ENCODE measurements around a stretch of chr14.

DNA sequence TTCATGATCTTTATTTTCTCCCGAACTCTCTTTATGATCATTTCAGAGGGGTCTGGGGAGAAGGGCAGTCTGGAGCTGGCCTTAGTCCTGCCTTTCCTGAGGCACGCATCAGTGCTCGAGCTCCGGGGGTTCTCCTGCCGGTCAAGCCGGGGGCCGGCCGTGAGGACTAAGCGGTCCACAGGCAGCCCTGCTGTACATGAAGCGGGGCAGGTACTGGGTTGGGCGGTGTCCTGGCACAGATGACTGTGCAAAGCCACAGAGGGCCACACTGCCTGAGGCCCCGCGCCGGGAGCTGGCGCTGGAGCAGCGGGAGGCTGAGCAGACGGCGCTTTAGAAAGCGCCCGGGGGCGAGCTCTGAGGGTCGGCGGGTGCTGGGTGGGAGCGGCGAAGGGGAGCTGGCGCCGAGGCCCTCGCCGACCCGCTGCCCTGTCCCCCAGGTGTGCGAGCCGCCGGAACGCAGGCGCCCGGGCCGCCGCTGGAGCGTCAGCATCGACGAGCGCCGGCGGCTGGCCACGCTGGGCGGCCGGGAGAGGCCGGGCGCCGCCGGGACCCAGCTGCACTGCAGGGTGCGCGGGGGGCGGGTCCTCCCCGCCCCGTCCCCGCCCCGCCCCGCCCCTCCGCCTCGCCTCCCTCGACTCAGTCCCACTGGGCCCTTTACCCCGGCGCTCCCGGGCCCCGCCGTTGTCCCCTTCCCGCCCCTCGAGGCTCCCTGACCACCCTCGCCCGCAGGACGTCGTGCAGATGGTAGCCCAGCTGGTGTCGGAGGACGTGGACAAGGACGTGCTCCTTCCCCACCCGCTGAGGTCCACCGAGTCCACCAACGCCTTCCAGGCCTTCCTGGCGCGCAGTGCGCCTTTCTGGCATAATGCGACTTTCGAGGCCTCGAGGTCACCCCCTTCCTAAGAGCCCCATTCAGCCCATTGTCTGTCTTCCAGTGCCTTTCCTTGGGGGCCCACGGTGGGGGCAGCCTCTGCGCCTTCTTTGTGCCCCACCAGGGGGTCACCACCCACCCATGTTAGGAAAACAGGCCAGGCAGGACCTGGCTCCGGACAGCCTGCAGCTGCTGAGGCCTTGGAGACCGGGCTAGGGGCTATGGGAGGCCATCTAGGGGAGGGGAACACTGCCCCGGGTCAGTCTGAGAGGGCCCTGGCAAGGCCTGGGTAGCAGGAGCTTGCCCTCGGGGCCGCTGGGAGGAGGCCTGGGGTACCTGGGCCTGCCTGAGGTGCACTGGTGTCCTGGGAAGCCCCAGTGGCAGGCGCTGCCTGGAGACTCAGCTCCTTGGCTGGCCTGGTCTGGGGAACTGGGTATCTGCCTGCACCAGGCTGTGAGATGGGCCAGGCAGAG, 8.2 kb upstream of the MTA1 start:
- RAMPAGE, long total RNA: no peak
- RRBS: 6% methylated on average over 23 of the region's 93 CpGs

- RAMPAGE, long total RNA: no peak
- RRBS: 87% methylated on average over 8 of the region's 23 CpGs
These were observed 9.0 kb upstream of the CRIP2 start for GRCh38 chr14:105465506-105466226.

DNA sequence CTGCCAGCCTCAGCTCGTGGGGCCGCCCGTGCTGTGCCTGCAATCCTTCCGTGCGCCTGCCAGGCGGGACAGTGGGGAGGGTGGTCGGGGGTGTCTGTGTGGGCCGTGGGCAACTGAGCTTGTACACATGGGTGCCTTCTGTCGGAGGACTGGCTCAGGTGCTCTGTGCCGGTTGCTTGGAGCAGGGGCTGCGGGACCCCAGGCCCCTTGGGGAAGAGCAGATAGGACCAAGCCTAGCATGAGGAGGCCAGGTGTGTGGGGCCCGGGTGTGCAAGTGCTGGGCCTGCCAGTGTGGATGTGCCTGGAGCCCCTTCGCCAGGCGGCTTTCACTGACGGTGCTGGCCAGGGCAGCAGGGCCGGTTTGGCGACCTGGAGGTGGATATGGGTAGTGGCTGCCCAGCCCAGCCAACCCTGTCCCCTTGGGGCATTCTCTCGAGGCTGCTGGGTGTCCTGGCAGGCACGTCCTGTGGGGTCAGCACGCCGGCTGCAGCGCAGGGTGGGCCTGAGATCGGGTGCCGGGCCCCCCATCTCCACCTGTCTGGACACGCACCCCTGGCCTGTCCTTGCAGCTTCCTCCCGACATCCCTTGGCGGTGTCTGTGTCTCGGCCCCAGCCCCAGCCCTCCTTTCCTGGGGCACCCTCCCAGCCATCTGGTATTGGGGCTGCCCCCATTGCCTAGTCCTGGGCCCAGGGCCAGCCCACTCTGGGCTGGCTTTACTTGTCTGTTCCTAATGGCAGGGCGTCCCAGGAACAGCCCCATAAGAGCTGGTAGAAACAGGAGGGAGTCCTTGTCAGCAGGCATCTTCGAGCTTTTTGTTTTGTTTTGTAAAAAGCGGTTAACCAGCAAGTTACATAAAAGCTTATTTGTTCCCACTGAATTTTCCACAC, 7.3 kb upstream of the CRIP2 start:
- RAMPAGE, long total RNA: no peak
- RRBS: 88% methylated on average over 5 of the region's 31 CpGs

DNA sequence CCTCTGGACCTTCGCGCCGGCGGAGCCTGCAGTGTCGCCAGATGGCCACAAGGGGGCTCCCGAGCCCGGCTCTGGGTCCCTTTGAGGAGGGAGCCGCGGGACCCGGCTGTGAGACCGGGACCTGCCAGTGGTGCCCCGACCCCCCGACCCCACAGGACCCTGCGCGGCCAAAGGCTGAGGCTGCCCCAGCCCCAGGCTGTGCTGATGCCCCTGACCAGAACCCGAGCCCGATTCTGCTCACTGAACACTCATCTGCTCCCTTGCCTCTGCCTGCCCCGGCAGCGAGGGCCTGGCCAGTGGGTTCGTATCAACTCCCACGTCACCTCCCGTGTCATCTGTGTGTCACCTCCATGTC, 11.6 kb downstream of the TMEM121 start:
- RAMPAGE, long total RNA: no peak
- RRBS: 3% methylated on average over 5 of the region's 22 CpGs

DNA sequence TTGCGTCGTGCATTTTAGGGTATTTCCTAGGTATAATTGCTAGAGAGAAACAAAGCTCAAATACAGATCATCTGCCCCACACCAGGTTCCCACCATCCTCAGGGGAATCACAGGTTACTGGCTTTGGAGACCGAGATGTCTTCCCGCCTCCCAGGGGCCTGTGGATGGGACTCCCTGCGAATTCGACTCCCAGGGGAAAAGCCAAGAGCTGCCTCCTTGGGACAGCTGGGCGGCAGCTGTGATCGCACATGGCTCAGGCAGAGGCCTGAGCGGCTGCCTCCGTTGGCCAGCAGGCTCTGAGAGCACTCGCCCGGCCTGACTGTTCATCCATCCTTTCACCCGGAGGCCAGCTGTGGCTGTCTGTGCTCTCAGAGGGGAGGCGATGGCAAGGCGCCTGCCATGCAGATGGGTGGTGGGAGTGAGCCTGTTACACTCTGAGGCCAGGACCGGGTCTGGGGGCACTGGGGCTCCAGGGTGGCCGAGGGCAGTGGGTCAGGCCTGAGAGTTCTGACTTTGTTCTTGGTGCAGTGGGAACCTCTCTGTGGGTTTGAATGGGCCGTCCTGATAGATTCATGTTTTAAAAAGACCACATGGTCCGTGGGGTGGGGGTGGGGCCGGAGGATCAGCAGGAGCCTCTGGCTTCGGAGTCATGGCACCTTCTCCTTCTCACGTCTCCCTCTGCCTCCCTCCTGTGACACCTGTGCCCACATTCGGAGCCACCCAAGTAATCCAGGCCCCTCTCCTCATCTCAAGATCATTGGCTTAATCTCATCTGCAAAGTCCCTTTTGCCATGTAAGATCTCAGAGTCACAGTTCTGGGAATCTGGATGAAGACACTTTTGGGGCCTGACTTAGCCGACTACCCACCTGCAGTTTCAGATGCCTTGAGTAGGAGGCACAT, 292.4 kb downstream of the TMEM121 start:
- RAMPAGE, long total RNA: no peak
- RRBS: 71% methylated on average over 1 of the region's 24 CpGs

GRCh38 chr14:105854833-105855321, 328.5 kb downstream of the TMEM121 start:
- RAMPAGE, long total RNA: no peak
- RRBS: 76% methylated on average over 5 of the region's 15 CpGs

DNA sequence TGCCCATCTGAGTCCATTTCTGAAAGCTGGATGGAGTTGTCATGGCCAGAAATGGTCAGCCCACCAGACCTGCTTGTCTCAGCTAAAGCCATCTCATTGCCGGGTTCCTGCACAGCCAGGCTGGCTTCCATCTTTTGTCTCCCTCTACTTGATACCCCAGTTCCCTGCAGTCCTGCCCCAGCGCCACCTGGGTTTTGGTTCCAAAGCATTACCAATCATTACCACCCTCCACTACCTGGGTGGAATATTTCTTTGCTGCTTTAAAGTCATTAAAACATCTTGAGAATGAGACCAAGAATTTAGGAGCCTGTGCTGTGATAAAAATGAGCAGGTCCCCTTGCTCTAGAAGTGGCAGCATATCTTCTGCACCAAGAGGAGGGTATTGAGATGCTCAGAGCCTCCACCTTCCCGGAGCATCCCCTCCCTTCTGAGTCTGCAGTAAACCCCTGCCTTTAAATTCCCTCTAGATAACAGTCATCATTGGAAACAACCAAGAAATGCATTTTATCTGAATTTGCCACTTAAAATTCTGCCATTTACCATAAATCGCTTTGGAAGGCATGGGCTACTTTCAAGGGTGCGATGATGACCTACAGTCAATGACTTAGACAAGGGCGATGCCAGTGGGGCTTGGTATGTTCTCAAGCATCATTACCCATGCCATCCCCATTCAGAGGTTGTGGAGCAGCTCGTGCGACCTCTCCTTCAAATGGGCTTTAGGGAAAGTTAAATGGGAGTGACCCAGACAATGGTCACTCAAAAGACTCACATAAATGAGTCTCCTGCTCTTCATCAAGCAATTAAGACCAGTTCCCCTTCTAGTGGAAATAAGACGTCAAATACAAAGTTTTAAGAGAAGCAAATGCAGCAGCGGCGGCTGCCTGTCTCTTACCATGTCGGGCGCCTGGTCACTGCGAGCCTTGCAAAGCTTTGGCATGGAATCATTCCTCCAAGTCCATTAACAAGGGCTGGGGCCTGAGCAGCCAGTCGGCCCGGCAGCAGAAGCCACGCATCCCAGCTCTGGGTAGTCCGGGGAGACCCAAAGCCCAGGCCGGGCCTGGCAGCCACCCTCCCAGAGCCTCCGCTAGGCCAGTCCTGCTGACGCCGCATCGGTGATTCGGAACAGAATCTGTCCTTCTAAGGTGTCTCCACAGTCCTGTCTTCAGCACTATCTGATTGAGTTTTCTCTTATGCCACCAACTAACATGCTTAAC, 334.4 kb downstream of the TMEM121 start:
- RAMPAGE, long total RNA: no peak
- RRBS: no CpG with 5 or more reads among the region's 24 CpGs

GRCh38 chr14:105861636-105862589, 335.5 kb downstream of the TMEM121 start:
- RAMPAGE, long total RNA: no peak
- RRBS: no CpG with 5 or more reads among the region's 13 CpGs

- RAMPAGE, long total RNA: no peak
- RRBS: no CpG with 5 or more reads among the region's 13 CpGs
These were observed 391.6 kb downstream of the TMEM121 start for GRCh38 chr14:105917768-105918551.

DNA sequence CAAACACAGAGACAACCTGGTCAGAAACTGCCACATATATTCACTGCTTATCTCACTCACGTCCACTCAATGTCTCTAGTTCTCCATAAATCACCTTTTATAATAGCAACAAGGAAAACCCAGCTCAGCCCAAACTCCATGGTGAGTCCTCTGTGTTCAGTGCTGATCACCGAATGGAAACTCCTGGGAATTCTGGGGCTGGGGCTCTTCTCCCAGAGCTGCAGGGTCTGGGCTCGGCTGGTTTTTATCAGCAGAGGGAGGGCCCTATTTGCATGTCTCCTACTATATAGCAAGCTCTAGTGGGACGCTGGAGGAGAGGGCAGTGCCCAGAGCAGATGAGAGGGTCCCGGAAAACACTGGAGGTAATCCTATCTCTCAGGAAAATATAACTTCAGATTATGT, 590.6 kb downstream of the TMEM121 start:
- RAMPAGE, long total RNA: no peak
- RRBS: no CpG with 5 or more reads among the region's 5 CpGs

DNA sequence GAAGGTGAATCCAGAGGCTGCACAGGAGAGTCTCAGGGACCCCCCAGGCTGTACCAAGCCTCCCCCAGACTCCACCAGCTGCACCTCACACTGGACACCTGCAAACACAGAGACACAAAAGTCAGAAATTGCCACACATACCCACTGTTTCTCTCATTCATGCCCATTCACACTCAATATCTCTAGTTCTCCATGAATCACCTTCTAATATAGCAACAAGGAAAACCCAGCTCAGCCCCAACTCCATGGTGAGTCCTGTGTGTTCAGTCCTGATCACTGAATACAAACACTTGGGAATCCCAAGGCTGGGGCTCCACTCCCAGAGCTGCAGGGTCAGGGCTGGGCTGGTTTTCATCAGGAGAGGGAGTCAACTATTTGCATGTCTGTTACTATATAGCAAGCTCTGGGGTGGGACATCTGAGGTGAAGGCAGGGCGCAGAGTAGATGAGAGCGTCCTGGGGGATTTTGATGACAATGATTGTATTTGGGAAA, 603.4 kb downstream of the TMEM121 start:
- RAMPAGE, long total RNA: no peak
- RRBS: no CpG with 5 or more reads among the region's 2 CpGs

DNA sequence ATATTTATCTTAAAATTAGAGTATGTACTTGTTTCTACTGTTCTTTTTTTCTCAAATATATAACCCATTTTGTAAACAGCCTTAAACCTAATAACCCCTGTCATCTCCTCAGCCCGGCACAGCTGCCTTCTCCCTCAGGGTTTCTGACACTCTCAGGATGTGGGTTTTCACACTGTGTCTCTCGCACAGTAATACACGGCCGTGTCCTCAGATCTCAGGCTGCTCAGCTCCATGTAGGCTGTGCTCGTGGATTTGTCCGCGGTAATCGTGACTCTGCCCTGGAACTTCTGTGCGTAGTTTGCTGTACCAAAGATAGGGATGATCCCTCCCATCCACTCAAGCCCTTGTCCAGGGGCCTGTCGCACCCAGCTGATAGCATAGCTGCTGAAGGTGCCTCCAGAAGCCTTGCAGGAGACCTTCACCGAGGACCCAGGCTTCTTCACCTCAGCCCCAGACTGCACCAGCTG, 1188.2 kb downstream of the TMEM121 start:
- RAMPAGE, long total RNA: no peak
- RRBS: no CpG with 5 or more reads among the region's 11 CpGs

GRCh38 chr14:106803042-106803402, 1276.6 kb downstream of the TMEM121 start:
- RAMPAGE, long total RNA: no peak
- RRBS: no CpG with 5 or more reads among the region's 5 CpGs